Tibial artery (tissue), 1 donor: ENCODE measurements around the gene EIF4EBP2.

GRCh38 chr10:70323051-70323572 is 39.3 kb upstream of the NPFFR1 start:
- PRO-cap = no peak

GRCh38 chr10:70325053-70325733 is 41.4 kb upstream of the NPFFR1 start:
- PRO-cap = no peak

DNA sequence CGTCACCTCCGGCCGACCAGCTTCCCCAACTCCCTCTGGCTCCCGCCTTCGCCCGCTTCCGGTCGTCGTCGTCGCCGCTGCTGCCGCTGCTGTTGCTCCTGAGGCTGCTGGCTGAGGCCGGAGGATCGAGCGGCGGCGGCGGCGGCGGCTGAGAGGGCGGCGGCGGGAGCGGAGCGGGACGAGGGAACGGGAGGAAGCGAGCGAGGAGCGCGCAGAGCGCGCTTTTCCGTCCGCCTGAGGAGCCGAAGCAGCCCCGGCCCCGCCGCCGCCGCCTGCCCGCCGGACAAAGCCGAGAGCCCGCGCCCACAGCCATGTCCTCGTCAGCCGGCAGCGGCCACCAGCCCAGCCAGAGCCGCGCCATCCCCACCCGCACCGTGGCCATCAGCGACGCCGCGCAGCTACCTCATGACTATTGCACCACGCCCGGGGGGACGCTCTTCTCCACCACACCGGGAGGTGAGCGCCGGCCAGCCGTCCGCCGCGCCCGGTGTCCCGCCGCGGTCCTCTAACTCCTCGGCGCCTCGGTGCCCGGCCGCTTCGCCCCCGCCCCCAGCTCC is at the start of gene EIF4EBP2:
TSS of gene EIF4EBP2 (plus strand) at position 55 of the 557 bp plus-strand sequence.
- PRO-cap = bidirectional peak, plus-strand start at position 55 of the sequence, minus-strand start outside the sequence

DNA sequence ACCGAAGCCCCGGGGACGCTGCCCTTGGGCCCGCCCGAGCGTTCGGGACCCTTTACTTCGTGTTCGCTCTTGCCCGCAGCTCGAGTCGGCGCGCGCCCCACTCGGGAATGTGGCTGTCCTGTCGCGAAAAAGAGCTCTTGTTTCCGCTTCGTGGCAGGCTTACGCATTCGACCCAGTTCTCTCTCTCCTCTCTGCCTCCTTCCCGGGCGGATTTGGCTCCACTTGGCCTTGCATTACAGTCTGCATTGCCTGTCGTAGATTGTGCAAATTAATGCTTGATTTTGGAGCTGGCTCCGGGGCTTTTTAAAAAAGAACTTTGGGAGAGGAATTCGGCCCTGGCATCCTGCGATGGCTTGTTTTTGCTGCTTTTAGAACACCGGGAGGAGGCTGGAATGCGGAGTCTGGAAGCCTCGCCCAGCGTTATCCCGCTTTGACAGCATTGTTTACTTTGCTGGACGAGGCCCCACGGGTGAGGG is 741 bp downstream of the EIF4EBP2 start:
- PRO-cap = no peak

DNA sequence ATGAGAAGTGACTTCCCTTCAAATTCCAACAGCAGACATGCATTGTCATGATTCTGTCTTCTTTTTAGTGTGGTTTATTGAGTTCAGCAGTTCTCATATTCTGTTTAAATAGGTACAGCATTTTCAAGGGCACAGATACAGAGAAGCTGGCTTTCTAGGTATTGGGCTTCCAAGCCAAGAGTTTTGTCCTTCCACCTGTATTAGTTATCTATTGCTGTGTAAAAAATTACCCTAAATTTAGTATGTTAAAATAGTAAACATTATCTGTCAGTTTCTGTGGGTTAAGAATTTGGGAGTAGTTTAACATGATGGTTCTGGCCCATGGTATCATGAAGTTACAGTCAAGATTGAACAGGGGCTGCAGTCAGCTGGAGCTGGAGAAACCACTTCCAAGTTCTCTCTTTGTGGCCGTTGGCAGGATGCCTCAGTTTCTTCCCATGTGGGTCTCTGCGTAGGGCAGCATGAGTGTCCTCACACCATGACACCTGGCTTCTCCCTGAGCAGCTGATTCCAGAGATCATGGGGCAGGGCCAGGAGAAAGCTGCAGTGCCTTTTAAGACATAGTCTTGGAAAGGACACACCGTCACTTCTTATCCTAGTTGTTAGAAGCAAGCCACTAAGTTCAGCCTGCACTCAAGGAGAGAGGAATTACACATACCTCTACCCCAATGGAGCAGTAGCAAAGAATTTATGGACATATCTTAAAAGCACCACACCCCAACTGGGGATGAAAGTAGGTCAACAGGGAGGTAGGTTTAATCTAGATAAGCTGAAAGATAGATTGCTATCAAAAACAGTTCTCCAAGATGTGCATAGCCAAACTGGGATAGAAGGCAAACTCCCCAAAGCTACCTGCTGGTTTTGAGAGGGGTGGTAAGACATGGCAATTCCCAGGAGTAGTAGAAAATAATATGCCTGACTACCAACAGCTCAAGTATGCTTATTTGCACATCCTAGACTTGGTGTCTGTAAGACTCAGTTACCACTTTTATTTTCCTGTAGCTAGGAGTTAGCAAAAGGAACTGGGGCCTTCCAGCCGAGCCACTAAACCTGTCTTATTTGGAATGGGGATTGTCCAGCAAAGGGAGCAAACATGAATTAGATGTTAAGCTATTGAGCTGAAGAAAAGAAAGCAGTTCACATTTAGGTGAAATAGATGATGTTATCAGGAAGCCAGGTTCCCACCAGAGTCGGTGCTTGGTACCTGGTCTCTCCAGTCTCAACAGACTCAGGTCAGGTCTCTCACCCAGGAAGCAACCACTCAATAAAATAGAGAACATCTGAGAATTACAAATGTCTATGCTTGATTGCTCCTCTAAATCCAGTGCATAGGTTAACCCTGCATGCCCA is 16.3 kb downstream of the NODAL start:
- PRO-cap = no peak

DNA sequence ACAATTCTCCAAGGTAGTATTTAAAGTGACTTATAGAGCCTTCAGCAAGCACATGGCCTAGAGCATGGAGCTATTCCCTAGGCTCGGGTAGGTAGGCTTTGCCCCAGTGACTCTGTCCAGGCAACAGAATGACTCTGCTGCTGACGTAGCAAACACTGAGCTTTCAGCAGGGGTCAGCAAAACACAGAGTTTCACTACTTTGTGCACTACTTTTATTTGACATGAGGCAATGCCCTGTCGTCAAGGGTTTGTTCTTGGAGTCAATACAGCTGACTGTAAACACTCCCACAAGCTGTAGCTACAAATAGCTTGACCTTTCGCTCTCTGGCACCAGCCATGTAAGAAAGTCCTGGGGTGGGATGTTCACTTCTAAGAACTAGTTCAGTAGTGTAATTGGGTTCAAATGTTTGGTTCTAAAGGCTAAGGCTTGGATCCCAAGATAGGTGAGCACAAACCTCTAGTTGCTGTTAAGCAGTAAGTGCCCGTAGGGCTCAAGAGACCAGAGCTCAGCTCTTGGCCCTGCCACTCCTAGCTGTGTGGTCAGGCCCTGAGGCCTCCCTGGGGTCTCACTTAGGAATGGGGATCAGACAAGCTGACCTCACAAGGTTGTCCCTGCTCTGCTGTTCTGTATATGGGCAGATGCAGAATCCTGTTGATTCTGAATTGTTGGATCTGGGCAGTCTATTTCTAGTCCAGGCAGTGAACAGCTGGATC is 10.8 kb downstream of the NODAL start:
- PRO-cap = no peak

GRCh38 chr10:70440199-70440740 is 1.2 kb downstream of the NODAL start:
- PRO-cap = no peak

- PRO-cap = no peak
These were observed 19.0 kb upstream of the ADAMTS14 start for GRCh38 chr10:70653313-70653757.

- PRO-cap = no peak
These were observed 27.2 kb downstream of the ADAMTS14 start for GRCh38 chr10:70699326-70700125.

DNA sequence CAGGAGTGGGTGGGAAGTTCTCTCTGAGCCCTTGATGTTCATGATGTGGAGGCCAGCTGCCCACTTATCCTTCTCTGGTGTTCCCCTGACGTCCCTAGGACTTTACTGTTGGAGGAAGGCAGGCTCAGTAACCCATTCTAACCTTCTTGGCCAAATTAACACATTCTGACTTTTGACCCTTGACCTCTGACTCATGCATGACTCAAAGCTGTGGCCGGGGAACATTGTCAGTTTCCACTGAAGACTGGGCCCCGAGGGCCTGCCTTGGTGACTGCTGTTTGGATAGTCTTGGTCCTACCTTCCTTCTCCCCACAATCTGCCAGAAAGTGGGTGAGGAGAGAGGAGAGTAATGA is 43.5 kb downstream of the ADAMTS14 start:
- PRO-cap = no peak

GRCh38 chr10:70830028-70830765 is 14.4 kb downstream of the SGPL1 start:
- PRO-cap = no peak

GRCh38 chr10:71213772-71214811 is 1.7 kb downstream of the UNC5B start:
- PRO-cap = unidirectional peak, minus-strand start at chr10:71214154

DNA sequence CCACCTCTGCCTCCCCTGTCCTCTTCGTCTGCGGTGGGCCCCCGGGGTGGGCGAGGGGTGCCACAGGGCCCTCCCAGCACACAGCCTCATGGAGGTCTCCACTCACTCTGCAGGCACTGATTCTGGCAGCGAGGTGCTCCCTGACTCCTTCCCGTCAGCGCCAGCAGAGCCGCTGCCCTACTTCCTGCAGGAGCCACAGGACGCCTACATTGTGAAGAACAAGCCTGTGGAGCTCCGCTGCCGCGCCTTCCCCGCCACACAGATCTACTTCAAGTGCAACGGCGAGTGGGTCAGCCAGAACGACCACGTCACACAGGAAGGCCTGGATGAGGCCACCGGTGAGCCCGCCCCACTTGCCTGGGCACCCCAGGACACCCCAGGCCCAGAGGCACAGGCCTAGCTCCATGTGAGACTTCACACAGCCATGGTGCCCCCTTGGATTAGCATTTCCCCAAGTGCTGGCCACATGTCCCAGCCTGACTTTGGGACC is 39.3 kb upstream of the SLC29A3 start:
- PRO-cap = no peak

- PRO-cap = no peak
These were observed 16.0 kb upstream of the SLC29A3 start for GRCh38 chr10:71302961-71303542.

- PRO-cap = no peak
These were observed 5.8 kb upstream of the SLC29A3 start for GRCh38 chr10:71313153-71313780.

GRCh38 chr10:71347829-71348293 is 28.8 kb downstream of the SLC29A3 start:
- PRO-cap = no peak

GRCh38 chr10:71397070-71397315 is 273 bp downstream of the CDH23 start:
- PRO-cap = no peak

DNA sequence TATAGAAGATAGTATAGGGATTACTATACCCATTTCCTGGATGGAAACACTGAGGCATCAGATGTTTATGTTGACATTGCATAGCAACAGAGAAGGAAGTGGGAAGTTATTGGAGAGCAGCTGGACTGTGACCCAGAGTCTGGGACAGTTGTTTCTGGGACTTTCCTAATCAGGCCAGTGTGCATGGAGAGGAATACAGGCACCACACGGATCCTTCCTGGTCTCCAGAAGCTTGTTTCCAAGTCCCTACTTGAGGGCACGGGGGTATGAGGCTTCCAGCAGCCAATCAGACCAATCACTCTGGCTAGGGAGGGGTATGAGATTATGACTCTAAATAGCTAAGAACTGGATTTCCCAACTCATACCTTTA is 158.1 kb downstream of the CDH23 start:
- PRO-cap = no peak

DNA sequence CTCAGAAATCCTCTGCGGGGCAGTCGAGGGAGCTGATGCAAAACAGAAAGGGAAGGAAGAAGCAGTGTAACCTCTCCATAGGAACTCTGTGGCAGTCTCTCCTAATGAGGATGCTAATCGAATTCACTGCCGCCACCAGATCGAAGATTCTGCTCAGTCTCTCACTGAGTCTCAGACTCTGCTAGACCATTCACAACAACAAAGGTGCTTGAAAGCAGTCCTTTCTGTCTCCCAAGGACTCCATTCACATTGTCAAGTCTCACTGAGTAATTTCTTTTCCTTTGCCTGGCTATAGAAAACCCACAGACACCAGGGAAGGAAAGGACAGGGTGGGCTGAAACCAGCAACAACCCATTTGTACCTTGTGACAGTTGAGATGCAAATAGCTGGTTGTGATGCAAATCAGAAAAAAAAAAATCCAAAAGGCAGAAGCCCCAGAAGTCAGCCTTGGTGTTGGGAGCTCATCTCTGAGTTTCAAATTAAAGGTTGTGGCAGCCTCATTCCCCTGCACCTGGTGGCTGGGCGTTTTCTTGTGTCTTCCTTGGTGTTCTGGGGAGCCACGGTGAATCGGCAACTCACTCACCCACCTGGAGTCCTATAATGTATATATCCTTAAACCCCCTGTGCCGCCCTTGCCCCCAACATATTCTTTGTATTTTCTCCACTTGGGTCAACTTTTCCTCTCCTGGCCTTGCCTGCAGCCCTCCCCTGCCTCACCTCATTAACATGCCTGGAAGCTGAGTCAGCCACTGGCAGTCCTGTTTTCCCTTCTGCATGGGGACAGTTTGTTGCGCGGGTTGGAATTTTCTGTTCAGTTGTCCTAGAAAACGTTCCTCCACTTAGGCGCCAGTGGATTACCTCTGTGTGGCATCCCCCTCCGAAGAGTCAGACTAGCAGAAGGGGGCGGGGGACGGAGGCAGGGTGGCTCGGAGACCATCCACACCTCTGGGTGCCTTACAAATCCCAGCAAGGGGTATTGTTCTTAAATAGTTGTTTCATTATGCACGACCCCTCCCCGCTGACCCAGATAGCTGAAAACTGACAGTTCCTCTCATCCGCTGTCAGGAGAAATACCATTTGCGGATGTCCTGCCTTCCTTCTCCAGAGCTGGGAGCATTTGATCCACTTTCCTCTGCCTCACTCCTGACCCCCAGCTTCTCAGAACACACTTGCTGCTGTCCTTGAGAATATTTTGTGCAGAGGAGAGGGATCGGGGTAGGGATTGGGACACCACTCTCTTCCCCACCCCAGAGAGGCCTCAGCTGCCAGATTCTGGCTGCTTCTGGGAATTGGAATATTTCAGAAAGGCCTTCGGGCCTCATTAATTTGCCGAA is 97.5 kb downstream of the C10orf105 start:
- PRO-cap = unidirectional peak, plus-strand start at position 810 of the sequence

DNA sequence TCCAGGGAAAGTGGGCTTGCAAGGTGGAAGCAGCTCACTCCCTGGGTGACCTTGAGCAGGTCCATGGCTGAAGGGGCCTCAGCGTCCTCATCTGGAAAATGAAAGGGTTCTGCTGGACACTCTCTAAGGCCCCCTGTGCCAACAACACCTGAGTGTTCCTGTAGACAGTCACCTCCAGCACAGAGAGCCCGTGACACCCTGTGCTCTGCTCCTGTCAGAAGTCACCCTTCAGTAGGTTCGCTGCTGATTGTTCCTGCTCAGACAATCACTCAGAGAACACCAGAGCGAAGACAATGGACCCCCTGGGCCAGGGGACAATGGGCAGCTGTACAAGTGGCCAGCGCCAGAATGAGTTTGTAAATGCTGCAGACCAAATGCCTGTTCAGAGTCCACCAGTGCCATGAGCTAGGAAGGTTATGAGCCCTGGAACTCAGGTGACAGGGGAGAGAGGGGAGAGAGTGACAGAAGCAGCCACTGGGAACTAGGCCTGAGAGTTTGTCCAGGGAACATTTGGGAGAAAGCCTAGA is 60.6 kb downstream of the C10orf105 start:
- PRO-cap = no peak